PFSK-1 (cell line): ENCODE data around the gene PTCH1.

GRCh38 chr9:95010519-95011130 lies 284.1 kb downstream of the AOPEP start:
- RRBS = no CpG with 5 or more reads among the region's 6 CpGs

DNA sequence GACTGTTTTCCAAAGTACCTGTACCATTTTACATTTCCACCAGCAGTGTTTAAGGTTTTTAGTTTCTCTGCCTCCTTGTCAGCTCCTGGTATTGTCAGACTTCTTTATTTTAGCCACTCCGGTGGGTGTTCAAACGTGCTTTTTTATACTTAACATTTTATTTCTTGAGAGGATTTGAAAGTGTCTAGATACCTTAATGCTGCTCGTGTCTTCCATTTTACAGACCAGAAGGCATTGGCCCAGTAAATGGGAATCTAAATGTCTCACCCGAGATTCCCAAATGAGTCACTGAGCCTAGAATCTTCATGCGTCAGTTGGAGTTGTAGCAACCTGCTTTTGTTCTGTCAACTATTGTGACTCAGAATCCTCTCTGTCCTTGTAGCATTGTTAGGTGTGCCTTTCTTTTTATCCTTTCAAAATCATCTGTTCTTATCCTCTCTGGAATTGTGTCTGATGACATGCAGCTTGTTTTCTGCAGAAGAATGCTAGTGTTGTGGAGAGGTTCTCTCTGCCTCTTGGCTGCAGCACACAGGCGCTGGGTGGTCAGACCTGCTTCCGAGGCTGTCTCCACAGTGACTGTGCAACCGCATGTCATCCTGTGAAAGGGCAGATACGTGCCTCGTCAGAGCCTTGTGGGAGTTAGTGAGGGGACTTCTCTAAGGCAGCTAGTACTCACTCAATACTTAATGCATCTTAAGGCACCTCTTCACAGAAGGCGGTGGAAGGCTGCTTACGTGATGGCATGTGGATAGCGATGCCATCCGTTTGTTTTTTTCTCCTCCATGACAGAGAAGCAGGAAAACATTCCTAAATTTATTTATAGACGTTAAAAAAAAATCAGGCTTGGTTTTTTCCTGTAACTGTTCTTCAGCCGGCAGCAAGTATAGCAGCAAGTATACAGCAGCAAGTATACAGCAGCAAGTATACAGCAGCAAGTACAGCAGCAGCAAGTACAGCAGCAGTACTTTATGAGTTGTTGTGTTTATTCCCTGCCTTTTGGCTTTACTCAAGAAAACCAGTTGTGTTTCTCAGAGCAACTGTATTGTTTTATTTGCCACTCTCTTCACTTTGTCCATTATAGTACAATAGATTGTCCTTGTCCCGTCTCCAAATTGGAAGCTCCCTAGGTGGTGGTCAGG lies 292.1 kb downstream of the AOPEP start:
- RRBS = no CpG with 5 or more reads among the region's 17 CpGs

- RRBS = no CpG with 5 or more reads among the region's 2 CpGs
Measured at GRCh38 chr9:95023874-95024136, 293.7 kb downstream of the FANCC start.

DNA sequence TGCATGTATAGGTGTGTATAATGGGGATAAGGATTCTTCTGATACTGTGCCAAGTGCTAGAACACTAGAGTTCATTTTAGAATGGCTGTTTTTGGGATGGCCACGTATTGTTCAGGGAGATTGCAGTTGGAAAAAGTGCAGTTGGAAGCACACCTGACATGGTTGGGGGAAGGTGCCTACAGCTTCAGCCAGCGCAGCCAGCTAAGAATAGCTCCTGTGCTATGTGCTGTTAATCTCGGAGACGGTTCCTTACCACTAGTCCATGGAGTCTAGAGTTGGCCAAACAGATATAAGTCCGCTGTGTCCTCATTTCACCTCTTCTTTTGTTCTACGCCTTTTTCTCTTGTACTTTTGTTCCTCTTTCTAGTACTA lies 284.6 kb downstream of the FANCC start:
- RRBS = no CpG with 5 or more reads among the region's 6 CpGs

DNA sequence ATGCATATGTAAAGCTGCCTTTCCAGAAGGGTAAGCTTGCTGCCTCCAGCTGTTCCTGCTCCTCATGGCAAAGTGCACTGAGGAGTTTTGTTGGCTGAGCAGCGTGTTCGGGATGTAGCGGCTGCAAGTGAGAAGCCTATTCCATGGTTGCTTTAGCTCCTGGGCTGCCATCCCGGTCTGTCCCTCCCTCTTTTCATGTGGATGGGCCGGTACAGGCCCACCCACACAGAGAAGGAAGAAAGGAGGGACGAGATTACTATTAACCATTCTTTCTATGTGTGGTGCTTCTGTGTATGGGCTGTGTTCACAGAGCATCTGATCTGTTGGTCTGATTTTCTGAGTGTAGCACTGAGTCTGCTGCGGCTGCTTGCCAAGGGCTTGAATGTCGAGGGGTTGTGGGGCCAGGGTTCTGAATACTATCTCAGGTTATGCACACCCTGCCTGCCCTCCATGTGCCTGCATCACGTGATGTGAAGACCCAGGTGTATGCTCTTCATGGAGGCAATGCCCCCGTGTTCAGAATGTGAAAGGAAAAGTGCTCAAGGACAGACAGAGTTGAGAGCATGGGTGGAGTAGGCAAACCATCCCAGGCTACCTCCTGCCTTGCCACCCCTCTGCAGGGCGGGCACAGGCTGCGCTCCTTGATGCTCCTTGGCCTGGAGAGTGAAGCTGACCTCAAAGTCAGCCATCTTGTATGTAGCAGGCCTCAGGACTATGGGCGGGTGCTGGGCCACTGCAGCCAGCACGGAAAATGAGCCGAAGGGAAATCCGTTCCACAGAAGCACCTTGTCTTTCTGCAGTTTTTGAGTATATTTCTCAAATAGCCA lies 254.9 kb downstream of the FANCC start:
- RRBS = no CpG with 5 or more reads among the region's 16 CpGs

DNA sequence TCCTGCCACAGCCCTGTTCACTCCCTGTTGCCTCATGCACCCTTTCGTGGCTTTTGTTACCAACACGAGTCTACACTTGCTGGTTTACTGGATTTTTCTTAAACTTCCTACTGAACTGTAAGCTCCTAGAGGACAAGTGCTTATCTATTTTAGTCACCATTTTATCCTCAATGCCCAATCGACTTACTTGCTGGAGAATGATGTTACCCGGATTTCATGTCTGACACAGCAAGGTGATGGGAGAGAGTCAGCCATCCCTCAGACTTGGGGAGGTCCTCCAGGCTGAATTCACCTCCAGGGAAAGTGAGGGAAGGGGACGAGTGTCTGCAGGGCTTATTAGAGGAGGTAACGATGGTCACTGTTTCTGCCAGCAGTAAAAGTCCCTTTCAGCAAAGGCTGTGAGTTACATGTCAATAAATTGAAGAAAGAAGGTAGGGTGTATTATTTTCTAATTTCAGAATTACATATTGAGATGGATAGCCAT lies 248.5 kb downstream of the FANCC start:
- RRBS = no CpG with 5 or more reads among the region's 6 CpGs

DNA sequence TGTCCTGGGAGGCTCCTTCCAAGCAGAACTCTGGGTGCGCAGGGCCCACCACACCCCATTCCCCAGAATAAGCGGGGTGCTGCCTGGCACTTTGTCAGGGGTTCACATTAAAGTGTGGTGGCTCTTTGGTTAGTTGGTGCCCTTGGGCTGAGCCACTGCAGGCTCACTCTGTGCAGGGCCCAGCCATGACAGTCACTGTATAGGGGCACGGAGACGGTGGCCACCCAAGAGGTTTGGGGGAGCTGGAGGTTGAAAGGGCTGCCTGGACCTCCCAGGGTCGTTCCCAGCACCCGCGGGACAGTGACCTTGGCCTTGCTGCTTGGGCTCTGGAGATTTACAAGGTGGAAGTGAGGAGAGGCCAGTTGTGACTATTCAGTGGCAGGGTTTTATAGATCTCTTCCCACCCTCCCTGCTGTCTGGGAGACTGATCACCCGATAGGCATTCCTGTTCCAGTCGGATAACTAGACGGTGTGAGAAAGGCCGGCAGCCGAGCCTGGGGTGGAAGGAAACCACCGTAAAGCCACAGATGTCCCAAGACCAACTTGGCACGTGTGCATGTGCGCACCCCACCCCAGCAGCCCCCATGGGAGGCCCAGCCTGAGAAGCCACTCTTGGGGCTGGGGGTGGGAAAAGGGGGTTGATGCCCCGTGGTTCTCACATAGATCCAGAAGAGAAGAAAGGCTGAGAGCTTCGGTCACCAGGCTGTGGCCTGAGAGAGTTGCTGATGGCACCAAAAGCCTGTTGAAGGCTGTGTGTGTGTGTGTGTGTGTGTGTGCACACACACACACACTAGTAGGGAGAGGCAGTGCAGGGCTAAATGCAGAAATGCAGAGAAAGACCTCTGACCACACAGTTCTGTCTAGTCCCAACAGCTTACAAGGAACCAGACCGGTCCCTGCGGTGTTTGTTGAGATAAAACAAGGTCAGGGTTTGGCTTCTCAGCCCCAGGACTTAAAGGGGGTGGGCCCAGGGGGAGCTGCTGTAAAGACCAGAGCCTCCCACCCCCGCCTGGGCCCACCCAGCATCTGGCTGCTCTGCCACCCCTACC lies 225.9 kb downstream of the FANCC start:
- RRBS = no CpG with 5 or more reads among the region's 20 CpGs

- RRBS = no CpG with 5 or more reads among the region's 12 CpGs
Measured at GRCh38 chr9:95099563-95100609, 217.6 kb downstream of the FANCC start.

DNA sequence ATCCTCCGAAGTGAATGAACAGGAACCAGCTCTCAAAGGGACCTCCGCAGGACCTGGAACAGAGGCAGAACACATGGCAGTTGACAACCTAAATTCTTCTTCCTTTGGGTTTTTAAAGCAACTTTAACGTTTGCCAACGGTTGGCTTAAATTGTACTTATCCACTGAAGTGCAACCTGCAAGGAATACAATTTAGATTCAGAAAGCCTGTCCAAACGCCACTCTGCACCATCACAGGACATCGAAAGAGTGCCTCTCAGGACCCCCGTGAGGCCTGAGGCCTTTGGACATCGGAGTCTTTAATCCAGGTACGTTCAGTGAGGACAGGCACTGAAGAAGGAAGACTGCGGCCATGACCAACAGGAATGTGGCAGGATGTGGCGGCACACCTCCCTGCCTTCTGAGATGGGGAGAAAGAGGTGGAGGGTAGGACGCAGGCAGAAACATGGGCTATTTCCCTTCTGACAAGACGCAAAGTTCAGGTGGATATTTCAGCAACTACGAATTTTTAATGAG lies 205.9 kb downstream of the FANCC start:
- RRBS = no CpG with 5 or more reads among the region's 14 CpGs

GRCh38 chr9:95112668-95113524 lies 204.6 kb downstream of the FANCC start:
- RRBS = no CpG with 5 or more reads among the region's 12 CpGs

- RRBS = no CpG with 5 or more reads among the region's 5 CpGs
Measured at GRCh38 chr9:95157730-95158178, 159.8 kb downstream of the FANCC start.

DNA sequence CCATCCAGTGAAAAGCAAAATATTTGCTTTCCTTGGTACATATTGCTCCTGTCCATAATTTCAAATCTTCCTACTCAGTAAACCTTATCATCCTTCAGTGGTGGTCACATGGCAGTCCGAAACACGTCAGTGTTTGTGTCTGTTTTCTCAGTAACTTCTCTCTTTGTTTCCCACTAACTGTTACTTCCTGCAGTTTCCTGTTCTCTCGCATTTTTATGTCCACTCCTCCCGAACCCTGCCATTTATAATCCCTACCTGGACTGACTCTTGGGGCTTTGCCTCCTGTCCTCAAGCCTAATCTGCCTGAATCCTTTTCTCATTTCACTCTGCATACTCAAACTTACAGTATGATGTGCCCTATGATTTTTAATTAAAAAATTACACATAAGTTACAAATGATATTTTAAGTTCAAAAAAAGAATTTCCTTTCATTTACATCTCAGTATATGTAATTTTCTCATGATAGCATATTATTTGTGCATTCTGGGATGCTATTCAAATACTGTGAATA lies 128.9 kb downstream of the FANCC start:
- RRBS = no CpG with 5 or more reads among the region's 4 CpGs

DNA sequence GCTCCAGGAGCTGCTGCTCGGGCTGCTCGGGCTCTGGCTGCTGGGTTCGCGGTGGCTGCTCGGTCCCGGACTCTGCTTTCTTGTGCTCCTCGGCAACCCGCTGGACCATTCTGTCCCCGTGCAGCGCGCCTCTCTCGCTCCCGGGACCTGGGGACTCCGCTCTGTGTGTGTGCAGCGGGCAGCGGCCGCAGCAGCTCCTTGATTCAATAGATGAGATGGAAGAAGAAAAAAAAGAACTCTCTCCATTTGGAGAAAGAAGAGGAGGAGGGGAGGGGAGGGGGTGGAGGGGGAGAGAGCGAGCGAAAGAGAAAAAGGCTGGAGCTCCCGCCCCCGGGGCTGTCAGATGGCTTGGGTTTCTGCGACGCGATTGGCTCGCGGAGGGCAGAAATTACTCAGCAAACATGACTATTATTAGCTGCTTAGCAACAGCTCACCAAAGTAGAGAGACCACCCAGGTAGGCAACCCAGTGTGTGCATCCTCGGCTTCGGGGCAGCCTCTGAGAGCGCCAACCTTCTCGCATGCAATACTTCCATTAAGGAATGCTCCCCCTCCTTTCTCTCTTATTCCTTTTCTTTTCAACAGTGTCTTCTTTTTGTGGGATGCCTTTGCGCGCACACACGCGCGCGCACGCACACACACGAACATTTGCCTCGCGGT lies at the start of gene PTCH1:
Gene PTCH1, minus strand, starts transcription at position 282 of the 658 bp plus-strand sequence.
- RRBS = under 1% methylated on average over 8 of the region's 40 CpGs

DNA sequence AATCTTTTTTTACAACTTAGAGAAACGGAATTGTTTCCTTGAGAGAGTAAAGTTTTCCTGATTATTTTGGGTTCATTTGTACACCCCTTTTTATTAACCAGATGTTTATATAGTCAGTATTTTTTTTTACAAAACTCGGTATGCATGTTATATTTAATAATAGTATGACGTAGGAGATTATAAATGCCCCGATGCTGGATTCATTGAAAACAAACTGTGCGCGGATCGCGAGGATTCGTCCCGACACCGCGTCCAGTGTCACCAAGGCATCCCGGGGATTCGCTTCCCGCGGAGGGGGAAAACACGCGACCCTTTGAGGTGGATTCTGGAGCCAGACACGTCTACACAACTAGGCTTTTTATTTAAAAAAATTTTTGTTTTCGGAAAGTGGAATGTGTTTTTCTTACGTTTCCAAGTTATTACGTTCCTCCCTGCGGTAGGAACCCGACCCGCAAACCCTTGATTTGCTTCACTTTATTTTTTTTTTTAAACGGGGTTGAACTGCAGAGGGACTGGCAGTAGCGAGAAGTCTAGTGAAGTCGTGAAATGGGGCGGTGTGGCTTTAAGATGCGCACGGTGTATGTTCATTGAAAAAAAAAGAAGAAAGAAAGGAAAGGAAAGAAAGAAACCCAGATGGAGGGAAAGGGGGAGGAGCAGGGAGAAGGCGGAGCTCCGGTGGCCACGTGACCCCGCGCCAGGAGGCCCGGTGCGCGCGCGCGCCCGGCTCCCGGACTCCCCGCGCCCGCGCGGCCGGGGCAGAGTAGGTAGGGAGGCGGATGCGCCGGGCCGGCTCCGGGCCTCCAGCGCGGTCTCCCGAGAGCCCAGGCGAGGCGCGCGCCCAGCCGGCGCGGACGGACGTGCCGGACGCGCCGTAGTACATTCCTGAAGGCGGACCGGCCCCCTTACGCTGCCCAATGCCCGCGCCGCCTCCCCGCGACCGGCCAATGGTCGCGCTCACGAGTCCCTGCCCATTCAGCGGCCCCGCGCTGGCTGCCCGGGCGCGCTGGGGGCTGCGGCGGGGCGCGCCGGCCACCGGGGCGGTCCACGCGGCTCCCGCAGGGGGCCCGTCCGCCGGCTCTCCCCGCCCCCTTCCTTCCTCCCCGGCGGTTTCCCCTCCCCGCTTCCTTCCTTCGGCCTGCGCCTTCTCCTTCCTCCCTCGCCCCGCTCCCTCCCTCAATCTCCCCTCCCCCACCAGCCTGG lies 1.5 kb upstream of the PTCH1 start:
- RRBS = 1% methylated on average over 32 of the region's 110 CpGs

GRCh38 chr9:95511343-95511792 lies 2.3 kb upstream of the PTCH1 start:
- RRBS = 2% methylated on average over 13 of the region's 25 CpGs

GRCh38 chr9:95681066-95681455 lies 172.0 kb upstream of the PTCH1 start:
- RRBS = no CpG with 5 or more reads among the region's 11 CpGs

GRCh38 chr9:95696439-95697185 lies 178.9 kb upstream of the ERCC6L2 start:
- RRBS = no CpG with 5 or more reads among the region's 4 CpGs

GRCh38 chr9:95757125-95757495 lies 118.4 kb upstream of the ERCC6L2 start:
- RRBS = no CpG with 5 or more reads among the region's 3 CpGs

DNA sequence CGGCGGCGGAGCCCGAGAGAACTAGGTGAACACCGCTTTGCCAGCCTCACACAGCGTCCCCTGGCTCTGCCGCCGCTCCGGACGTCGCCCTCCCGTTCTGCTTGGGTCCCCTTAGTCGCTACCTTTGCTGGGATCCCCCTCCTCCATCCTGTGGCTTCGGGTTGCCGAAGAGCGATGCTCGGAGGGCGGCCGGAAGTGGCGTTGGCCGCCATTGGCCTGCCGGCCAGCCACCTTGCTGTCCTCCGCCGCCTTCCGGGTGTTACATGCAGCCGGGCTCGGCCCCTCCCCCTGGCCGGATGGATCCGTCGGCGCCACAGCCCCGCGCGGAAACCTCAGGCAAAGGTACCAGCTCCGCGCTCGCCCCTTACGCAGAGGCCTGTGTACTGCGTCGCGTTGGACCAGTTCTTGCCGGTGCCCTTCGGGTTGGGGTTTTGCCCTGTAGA lies 273 bp downstream of the ERCC6L2 start:
- RRBS = under 1% methylated on average over 28 of the region's 43 CpGs

GRCh38 chr9:96012466-96013207 lies 137.1 kb downstream of the ERCC6L2 start:
- RRBS = no CpG with 5 or more reads among the region's 5 CpGs